Breast epithelium (tissue), 2 donors: ENCODE measurements around the genes CA9 and RECK.

GRCh38 chr9:35258318-35258865 is 96.6 kb downstream of the UNC13B start:
- PRO-cap: no peak
- RAMPAGE, long total RNA, 2 experiments: no peak in any of the 2 experiments

GRCh38 chr9:35376012-35376390 is 113.9 kb upstream of the RUSC2 start:
- PRO-cap: no peak
- RAMPAGE, long total RNA, 2 experiments: no peak in any of the 2 experiments

GRCh38 chr9:35392992-35393630 is 96.8 kb upstream of the RUSC2 start:
- PRO-cap: no peak
- RAMPAGE, long total RNA, 2 experiments: no peak in any of the 2 experiments

DNA sequence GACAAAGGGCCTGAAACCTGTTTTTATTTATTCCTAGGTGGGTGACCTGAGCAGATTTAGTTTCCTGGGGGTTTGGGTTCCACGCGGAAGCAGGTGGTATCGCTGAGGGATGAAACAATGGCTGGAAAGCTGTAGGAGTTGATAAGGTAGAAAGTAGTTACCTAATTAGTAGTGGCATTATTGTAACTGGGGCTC is 1.1 kb downstream of the RUSC2 start:
- PRO-cap: no peak
- RAMPAGE, long total RNA, 2 experiments: no peak in any of the 2 experiments

GRCh38 chr9:35517700-35518582 is 28.0 kb downstream of the RUSC2 start:
- PRO-cap: no peak
- RAMPAGE, long total RNA, 2 experiments: no peak in any of the 2 experiments

DNA sequence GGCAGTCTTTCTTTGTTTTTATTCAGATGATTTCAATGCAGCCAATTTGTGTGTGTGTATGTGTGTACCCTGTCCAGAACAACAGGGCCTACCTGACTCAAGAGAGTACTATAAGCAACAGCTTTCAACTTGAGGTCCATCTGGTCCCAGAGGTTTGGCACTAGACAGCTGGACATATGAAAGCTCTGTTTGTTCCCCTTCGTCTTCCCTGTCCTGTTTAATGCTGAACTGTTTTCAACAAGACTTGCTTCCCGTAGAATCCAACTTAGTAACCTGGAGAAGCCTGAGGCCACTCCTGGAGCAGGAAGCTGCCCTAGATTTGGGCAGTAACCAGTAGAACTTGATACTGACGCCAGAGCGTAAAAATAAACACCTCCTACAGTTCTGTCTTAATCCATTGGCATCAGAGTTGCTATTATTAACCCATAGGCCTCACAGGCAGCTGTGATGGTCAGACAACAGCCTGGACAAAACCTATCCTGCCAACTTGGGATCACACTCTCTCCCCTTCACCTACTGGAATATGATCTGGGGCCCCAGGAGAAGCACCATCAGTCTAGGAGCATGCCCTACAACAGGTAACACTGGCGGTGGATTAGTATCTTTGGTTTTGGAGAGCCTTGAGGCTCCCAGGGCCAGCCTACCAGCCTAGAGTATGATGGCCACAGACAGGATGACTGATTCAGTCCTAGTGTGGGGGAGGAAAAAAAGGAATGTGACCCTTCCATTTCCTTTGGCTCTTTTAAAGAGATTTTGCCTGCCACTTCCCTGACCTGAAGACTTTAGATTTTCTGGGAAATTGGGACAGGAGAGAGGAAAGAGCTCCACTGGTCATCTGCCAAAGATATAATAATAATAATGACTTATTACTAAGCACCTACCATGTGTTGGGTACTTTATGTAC is 29.2 kb downstream of the RUSC2 start:
- PRO-cap: no peak
- RAMPAGE, long total RNA, 2 experiments: no peak in any of the 2 experiments

DNA sequence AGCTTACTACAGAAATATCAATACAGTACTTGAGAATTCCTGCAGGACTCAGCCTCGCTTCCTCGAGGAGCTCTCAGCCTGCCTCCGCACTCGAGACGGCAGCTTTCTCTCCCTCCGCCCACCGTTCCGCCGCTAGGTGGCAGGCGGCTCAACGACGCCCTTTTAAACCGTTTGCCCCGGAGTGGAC is 1.3 kb upstream of the TESK1 start:
- PRO-cap: bidirectional peak, plus-strand start outside the sequence, minus-strand start at position 134 of the sequence
- RAMPAGE, long total RNA, 2 experiments: start-site peak on the minus strand in 1 of 2 experiments, centred at position 131 of the sequence, 16 reads per replicate

GRCh38 chr9:35673336-35674356 is at the start of gene CA9:
Gene CA9, plus strand, starts transcription at chr9:35673928.
- PRO-cap: no peak
- RAMPAGE, long total RNA, 2 experiments: no peak in any of the 2 experiments

DNA sequence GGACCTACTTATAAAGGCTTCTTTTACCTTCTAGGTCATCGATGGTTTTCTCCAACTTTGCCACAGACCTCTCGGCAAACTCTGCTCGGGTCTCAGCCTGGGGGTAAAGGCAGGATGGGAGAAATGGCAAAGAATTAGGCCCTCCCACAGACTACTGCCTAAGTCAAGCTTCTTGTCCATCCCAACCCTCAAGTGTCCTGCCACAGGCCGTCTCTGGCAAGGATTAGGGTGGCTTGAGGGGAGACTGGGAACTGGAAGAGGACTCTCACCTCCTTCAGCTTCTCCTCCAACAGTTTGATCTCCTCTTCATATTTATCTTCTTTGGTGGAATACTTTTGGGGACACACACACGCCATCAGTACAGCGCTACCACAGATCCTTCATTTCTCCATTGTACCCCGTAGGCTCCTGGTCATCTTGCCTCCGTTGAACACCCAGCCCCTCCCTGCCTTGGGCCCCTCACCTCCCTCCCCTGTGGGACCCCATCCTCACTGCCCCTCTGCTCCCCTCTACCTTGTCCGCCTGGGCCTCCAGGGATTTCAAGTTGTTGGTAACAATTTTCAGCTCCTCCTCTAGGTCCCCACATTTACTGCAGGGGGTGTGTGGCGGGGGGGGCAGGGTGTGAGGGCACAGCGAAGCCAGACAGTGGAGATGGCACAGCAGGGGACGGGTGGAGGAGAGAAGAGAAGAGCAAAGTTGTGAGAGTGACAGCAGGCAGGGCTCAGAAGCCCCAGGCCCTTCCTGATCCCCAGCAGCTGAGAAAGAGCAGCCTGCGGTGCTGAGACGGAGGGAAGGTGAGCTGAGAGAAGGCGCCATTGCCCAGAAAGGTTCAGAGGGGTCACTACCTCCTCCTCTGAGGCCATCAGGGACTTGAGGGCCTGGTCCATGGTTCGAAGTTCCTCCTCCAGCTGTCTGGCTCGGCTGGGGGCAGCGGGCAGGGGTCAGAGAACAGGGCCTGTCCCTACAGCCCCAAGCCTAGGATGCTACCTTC is 5.2 kb downstream of the TPM2 start:
- PRO-cap: no peak
- RAMPAGE, long total RNA, 2 experiments: no peak in any of the 2 experiments

- PRO-cap: no peak
- RAMPAGE, long total RNA, 2 experiments: no peak in any of the 2 experiments
Measured at GRCh38 chr9:35719163-35719540, 12.8 kb downstream of the TLN1 start.

DNA sequence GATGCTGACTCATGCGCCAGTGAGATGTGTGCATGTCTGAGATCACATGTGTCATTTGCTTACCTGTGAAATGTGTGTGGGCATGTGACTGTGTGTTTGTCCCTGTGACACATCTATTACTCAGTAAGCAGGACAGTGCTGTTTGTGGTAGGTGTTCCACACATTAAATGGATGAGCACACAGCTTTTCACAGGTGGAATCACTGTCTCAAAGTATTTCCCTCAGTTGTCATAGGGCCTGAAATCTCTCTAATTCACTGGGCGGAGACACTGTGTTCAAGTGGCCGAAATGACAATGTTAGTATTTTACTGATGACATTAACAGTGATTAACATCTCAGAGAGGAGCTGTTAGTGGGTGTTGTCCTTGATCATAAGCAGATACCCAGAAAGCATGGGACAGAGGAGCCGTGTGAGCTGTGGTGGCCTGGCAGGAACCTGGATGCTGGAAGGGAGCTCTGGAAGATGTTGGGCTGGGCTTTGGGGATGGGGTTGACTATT is 7.5 kb downstream of the NPR2 start:
- PRO-cap: no peak
- RAMPAGE, long total RNA, 2 experiments: no peak in any of the 2 experiments

- PRO-cap: no peak
- RAMPAGE, long total RNA, 2 experiments: no peak in any of the 2 experiments
Measured at GRCh38 chr9:35920006-35920917, 11.0 kb downstream of the SPAAR start.

GRCh38 chr9:35945691-35946220 is 12.2 kb downstream of the OR2S2 start:
- PRO-cap: no peak
- RAMPAGE, long total RNA, 2 experiments: no peak in any of the 2 experiments

- PRO-cap: no peak
- RAMPAGE, long total RNA, 2 experiments: no peak in any of the 2 experiments
Measured at GRCh38 chr9:35959890-35960829, 2.2 kb upstream of the OR2S2 start.

GRCh38 chr9:36036485-36037657 is at the start of gene RECK:
Gene RECK, plus strand, starts transcription at chr9:36036913.
- PRO-cap: unidirectional peak, plus-strand start at chr9:36036939; bidirectional peak, plus-strand start at chr9:36037523, minus-strand start at chr9:36037367
- RAMPAGE, long total RNA, 2 experiments: no peak in any of the 2 experiments

GRCh38 chr9:36087683-36088056 is 48.9 kb upstream of the GLIPR2 start:
- PRO-cap: no peak
- RAMPAGE, long total RNA, 2 experiments: no peak in any of the 2 experiments

DNA sequence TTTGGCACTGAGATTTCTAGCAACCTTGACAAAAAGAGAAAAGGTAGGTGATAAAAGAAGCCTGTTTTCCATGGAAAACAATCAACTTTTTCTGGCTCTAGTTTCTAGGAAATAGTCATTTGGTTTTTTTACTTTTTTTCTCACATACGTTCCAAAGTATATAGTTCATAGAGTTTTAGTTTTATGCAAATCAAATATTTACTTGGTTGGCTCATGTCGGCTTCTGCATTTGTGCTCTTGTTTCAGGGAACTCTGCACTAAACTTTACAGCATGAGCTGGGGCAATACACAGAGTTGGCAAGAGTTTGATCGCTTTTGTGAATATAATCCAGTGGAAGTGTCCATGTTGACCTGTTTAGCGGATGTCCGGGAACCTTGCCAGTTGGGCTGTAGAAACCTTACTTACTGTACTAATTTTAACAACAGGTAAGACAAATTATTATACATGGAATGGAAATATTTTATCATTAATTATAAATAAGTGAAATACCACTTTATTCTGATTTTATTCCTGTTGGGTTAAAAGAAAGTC is 45.5 kb upstream of the GLIPR2 start:
- PRO-cap: no peak
- RAMPAGE, long total RNA, 2 experiments: no peak in any of the 2 experiments

DNA sequence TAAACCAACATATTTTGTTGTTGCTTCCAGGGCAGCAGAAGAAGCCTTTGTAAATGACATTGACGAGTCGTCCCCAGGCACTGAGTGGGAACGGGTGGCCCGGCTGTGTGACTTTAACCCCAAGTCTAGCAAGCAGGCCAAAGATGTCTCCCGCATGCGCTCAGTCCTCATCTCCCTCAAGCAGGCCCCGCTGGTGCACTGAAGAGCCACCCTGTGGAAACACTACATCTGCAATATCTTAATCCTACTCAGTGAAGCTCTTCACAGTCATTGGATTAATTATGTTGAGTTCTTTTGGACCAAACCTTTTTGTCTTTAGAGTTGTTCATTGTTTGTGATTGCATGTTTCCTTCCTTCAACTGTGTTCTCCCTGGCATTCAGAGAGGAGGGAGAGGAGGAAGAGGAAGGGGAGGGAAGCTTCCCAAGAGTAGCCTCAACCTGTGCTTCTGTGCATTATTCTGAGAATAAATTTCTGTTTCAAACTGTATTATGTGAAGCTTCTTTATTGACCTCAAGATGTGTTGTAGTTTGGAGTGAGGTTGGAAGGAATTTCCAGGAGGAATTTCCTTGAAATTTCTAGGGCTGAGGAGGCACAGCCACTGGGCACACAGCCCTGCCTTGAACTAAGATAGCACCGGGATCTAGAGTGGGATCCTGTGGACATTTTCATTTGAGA is 21.0 kb downstream of the CLTA start:
- PRO-cap: no peak
- RAMPAGE, long total RNA, 2 experiments: no peak in any of the 2 experiments

- PRO-cap: no peak
- RAMPAGE, long total RNA, 2 experiments: no peak in any of the 2 experiments
Measured at GRCh38 chr9:36316569-36317254, 58.5 kb upstream of the GNE start.

DNA sequence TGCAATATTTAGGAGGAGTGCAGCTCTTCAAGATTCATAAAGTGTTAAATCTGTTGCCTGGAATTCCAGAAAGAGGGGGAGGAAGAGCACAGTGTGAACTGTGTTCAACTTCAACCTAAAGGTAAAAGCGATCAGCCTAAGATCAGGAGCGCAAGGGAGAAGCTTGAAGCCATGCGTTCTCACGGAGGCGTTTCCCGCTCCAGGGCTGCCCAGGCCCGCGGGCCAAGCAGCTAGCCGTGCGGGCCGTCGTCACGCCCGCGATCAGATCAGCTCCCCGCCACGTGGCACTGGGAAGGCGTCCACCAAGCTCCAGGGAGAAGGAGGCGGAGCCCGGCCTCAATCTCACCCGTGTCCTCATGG is 41.1 kb upstream of the ZCCHC7 start:
- PRO-cap: unidirectional peak, minus-strand start at position 281 of the sequence
- RAMPAGE, long total RNA, 2 experiments: no peak in any of the 2 experiments